Measurements from ENCODE around the genes TMEM47 and OTC.

GRCh38 chrX:33339270-33339600 is 127.9 kb upstream of the DMD start:
- PRO-cap: no peak
- RAMPAGE, long total RNA, 2 experiments: no peak in any of the 2 experiments

- PRO-cap: no peak
- RAMPAGE, long total RNA, 2 experiments: no peak in any of the 2 experiments
Measured at GRCh38 chrX:33726183-33726628, 405.9 kb downstream of the FAM47A start.

DNA sequence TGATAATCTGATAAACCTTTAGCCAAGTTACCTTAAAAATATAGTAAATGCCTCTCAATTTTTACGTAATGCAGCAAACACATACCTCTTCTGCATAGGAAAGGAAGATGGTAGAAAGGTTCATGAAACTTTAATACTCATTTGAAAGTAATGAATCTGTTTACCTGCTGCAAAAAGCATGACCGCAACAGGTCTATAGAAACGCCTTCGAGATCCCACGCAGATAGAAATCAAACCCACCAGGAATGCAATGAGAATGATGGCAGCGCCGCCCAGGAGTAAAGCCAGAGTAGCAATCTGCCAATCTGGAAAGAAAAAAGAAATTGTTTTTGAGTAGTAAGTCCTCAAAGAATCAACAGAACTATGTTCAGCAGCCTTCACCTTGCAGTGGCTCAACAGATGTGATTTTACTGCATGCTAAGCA is 18.0 kb downstream of the TMEM47 start:
- PRO-cap: no peak
- RAMPAGE, long total RNA, 2 experiments: no peak in any of the 2 experiments

DNA sequence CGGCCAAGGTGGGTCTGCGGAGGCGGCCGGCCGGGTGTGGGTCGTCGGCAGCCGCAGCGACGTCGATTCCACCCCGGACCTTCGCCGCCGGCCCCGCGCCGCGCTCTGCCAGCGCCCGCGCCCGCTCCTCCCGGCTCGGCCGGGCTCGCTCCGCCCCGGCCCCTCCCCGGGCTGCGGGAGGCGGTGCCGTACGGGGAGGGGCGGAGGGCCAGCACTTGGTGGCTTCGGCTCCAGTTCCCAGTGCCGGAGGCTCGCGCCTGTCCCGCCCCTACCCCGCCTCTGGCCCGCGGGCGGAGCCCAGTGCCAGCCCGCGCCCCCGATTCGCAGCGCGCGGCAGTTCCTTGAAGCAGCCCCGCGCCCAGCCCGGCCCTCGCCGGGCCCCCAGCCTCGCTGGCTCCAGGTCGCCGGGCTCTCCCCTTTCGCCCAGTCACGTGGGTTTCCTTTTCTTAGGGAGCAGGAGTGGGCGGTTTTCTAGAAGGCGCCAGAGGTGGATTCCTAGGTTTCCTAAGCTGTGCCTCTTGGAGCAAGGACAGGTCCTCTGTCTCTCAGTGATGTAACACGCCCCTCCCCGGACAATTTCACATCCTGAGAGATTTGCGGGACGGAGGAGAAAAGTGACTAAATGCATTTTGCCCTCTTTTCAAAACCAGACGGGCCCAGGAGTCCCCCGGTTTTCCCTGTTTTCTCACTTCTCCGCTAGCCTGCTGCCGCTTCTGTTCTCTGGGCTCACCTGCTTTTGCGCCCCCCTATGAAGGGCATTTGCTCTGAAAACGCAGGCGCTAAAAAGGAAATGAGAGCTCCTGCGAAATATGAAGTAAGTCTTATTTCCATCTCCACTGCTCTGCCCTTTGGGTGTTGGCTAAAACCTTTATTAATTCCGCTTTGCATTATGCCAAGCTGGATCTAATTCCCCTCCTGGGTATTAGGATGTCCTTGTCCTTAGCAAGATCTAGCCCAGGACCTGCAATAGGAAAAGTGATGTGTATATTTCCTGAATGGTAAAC is at the start of gene TMEM47:
Gene TMEM47 (minus strand): TSS at position 107 of the 1,004 bp plus-strand sequence.
- PRO-cap: bidirectional peak, plus-strand start at position 233 of the sequence, minus-strand start at position 107 of the sequence
- RAMPAGE, long total RNA, 2 experiments: no peak in any of the 2 experiments

- PRO-cap: no peak
- RAMPAGE, long total RNA, 2 experiments: no peak in any of the 2 experiments
Measured at GRCh38 chrX:36375129-36375367, 455.5 kb downstream of the CFAP47 start.

GRCh38 chrX:37043578-37043954 is 35.4 kb downstream of the FAM47C start:
- PRO-cap: no peak
- RAMPAGE, long total RNA, 2 experiments: no peak in any of the 2 experiments

DNA sequence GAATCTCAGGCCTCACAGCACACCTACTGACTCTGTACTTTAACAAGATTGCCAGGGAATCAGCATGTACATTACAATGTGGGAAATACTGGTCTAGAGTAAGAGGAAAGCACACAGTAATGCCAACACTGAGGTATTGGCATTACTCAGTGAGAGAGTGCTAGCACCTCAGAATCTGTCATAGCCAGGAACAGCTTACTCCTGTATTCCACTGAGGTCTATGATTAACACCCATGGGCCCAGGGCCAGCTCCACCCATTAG is 56.0 kb downstream of the LANCL3 start:
- PRO-cap: no peak
- RAMPAGE, long total RNA, 2 experiments: no peak in any of the 2 experiments

DNA sequence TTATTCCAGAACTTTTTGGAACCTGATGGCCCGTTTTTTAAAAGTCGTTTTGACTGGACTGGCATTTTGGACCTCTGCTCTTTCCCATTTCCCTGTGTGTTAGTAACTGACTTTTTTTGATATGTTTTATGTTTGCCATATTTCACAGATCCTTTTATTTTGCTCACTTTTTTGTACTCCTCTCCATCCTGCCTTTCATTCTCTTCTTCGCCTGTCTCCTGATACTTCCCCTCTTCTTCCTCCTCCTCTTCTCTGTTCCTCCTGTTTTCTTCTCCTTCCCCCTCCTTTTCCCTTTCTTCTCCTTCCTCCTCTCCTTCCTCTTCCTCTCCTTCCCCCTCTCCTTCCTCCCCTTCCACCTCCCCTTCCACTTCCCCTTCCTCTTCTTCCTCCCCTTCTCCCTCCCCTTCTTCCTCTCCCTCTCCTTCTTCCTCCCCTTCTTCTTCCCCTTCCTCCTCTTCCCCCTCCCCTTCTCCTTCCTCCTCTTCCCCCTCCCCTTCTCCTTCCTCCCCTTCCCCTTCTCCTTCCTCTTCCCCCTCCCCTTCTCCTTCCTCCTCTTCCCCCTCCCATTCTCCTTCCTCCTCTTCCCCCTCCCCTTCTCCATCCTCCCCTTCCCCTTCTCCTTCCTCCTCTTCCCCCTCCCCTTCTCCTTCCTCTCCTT is 41.6 kb downstream of the RPGR start:
- PRO-cap: no peak
- RAMPAGE, long total RNA, 2 experiments: no peak in any of the 2 experiments

- PRO-cap: no peak
- RAMPAGE, long total RNA, 2 experiments: no peak in any of the 2 experiments
Measured at GRCh38 chrX:38347235-38347598, 5.2 kb upstream of the OTC start.

- PRO-cap: no peak
- RAMPAGE, long total RNA, 2 experiments: no peak in any of the 2 experiments
Measured at GRCh38 chrX:38352202-38352742, at the start of gene OTC. TSS of gene OTC (plus strand) at chrX:38352604.

- PRO-cap: no peak
- RAMPAGE, long total RNA, 2 experiments: no peak in any of the 2 experiments
Measured at GRCh38 chrX:38356614-38356946, 4.2 kb downstream of the OTC start.

DNA sequence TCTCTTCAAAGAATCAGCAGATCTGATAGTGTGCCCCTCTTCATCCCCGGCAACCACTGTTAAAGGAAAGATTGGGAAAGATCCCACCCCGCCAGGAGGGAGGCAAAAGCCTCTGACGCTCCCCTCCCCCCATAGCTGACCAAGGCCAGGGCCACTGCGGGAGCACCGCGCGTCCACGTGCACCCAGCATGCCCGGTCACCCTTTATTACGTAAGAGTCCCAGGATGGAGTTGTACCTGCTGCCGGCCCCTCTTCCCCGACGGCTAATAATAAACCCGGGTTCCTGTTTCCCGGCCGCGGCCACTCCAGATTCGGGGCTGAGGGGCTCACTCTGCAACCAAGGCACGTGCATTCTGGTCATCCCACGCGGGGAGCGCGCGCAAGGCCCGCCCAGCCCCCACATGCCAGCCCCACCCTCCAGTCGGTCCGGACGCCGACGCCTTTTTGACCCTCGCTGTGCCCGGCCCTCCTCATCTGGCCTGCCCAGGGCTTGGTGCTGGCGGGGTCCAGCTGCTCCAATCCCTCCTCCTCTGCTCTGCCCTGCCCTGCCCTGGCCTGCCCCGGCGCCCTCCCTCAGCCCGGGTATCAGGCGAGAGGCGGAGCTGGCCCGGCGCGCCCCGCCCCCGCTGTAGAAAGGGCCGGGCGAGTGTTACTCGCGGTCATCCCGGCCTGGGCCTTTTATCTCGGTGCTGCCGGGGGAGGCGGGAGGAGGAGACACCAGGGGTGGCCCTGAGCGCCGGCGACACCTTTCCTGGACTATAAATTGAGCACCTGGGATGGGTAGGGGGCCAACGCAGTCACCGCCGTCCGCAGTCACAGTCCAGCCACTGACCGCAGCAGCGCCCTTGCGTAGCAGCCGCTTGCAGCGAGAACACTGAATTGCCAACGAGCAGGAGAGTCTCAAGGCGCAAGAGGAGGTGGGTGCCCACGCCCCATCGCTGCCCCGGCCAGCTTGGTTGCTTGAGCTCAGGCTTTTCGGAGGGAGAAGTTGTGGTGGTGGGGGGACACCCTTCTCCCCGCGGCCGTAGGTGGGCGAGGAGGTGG is 2.6 kb downstream of the MID1IP1 start:
- PRO-cap: unidirectional peak, minus-strand start at position 55 of the sequence; bidirectional peak, plus-strand start at position 681 of the sequence, minus-strand start at position 265 of the sequence; bidirectional peak, plus-strand start at position 877 of the sequence, minus-strand start at position 876 of the sequence
- RAMPAGE, long total RNA, 2 experiments: start-site peak on the plus strand in 2 of 2 experiments, centred at positions 673 to 788 of the sequence, 69 to 80 reads per replicate

DNA sequence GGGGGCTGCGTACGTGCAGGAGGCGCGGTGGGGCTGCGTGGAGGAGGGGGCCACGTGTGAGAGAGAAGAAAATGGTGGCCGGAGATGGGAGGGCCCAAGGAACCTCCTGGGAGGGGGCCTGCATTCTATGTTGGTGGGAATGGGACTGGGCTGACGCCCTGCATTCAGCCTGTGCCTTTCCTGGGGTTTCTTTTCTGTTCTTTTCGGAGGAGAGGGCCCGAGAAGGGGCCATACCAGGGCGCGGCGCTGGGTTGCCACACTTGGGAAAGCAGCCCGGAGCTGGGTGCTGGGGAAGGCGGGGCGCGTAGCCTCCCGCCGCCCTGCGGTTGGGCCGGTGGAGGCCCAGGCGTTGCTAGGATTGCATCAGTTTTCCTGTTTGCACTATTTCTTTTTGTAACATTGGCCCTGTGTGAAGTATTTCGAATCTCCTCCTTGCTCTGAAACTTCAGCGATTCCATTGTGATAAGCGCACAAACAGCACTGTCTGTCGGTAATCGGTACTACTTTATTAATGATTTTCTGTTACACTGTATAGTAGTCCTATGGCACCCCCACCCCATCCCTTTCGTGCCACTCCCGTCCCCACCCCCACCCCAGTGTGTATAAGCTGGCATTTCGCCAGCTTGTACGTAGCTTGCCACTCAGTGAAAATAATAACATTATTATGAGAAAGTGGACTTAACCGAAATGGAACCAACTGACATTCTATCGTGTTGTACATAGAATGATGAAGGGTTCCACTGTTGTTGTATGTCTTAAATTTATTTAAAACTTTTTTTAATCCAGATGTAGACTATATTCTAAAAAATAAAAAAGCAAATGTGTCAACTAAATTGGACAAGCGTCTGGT is 4.6 kb downstream of the MID1IP1 start:
- PRO-cap: bidirectional peak, plus-strand start at position 325 of the sequence, minus-strand start at position 281 of the sequence
- RAMPAGE, long total RNA, 2 experiments: no peak in any of the 2 experiments

DNA sequence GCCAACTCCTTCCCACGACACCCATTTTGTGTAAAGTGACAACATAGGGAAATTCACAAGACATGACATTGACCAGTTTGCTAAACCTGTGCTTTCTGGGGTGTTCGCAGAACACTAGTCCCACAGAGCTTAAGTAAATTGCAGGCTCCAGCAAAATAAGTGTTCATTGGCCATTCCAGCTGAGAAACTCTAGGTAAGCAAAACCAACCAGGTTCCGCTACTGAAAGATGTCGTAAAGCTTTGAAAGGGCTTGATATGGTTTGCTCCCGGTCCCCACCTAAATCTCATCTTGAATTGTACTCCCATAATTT is 563.7 kb downstream of the BCOR start:
- PRO-cap: no peak
- RAMPAGE, long total RNA, 2 experiments: no peak in any of the 2 experiments

- PRO-cap: no peak
- RAMPAGE, long total RNA, 2 experiments: no peak in any of the 2 experiments
Measured at GRCh38 chrX:39866129-39866927, 231.4 kb downstream of the BCOR start.

DNA sequence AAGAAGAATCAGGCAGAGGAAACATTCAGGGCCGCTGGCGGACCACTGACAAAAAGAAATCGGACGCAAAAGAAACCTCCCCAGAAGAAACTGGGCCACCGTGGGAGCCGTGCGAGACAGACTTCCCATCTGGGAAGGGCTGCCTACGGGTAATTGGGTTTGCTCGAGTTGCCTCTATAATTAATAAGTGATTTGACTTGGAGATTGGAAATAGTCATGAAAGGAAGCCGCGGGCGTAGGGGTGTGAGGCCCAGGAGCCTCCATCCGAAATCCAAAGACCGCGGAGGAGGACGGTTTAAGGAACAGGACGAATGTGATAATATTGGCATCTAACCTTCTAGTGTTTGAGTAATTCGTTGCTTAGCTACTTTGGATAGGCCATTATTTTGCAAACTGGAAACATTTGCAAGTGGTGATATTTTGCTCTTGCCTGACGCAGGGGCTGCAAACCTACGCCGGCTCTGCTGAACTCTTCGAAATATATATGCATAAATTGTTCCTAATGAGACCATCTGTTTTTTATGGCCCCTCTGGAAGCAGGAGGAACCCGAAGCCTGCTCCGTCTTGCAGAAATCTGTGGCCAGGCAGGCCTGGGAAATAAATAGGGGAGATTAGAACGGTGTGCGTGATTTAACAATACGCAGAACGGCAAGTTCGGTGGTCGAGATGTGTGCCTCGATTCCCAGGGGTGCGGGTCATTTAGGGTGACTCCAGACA is 90.1 kb downstream of the BCOR start:
- PRO-cap: unidirectional peak, minus-strand start at position 273 of the sequence
- RAMPAGE, long total RNA, 2 experiments: no peak in any of the 2 experiments

DNA sequence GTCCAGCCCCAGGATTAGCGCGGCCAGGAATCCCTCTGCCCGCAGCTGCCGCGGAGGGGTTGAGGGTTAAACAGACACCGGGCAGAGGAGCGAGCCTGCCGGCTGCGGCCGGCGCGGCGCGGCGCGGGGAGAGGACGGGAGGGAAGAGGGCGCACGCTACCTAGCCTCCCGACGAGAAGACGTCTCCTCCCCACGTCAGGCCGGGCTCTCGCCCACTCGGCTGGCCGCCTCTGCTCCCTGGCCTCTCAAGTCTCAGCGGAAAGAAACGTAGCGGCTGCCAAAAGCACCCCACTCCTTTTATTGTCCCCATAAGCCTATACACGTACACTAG is 85.4 kb downstream of the BCOR start:
- PRO-cap: unidirectional peak, plus-strand start at position 73 of the sequence
- RAMPAGE, long total RNA, 2 experiments: no peak in any of the 2 experiments

GRCh38 chrX:40013707-40014223 is 84.0 kb downstream of the BCOR start:
- PRO-cap: bidirectional peak, plus-strand start at chrX:40013884, minus-strand start at chrX:40013656; bidirectional peak, plus-strand start at chrX:40014036, minus-strand start at chrX:40014035; bidirectional peak, plus-strand start at chrX:40014069, minus-strand start at chrX:40014087
- RAMPAGE, long total RNA, 2 experiments: no peak in any of the 2 experiments

DNA sequence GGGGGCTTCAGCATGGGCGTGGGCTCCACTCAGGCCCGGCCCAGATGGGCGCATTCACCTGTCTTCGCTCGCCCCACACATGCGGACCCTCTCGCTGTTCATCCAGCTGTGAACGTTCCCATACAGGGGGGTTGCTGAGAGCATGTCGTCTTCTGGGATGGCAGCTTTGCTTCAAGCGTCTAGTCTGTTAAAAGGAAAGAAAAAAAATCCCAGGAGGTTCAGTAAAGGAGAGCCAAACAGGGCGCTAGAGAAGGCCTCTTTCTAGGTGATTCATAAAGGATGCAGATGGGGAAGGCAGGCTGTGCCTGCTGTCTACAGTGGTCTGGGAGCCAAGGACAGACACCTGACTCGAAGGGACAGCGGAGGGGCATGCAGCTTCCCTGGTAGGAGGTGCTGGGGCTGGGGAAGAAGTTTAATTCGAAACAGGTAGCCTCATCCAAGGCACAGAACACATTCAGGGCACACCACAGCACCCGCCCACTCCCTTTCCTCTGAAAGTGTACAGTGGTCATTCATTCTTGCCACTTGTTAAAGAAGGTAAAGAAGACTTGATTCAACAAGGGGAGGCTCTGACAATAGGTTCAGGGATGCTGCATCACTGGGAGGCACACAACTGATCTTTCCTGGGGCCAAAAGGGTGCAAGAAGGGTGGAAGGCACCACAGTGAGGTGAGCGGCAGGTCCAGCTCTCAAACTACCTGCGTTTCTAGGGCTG is 19.8 kb downstream of the BCOR start:
- PRO-cap: no peak
- RAMPAGE, long total RNA, 2 experiments: no peak in any of the 2 experiments

DNA sequence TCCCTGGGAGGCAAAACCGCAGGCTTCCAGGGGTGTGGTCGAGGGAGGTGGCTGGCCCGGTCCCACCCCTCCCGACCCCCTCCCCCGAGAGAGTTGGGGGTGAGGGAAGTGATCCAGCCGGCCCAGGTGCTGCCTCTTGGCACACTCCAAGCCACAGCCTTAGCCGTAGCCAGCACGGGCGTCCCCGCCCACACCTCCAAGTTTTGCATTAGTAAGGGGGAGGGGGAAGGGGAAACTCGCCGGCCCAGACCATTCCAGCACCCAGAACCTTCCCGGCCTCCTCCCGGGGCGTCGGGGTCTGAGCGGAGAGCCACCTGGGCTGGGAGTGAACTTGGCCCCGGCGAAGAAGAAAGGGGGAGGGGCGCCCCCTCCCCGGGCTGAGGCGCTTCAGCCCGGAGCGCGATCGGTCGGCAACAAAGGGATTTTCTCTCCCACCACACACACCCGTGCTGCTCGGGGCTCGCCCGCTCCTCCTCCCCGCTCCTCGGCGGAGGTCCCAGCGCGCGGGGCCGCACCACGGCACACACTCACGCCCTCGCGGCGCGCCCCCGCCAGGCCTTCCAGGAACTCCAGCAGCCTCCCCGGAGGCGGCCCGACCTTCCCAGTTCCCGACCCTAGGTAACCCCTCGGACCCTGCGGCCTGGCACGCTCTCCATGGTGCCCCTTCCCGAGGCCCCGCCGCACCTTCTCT is 14.4 kb downstream of the BCOR start:
- PRO-cap: no peak
- RAMPAGE, long total RNA, 2 experiments: no peak in any of the 2 experiments

Data from lower leg skin (tissue), 2 donors.